Left lung (tissue), 1 donor: ENCODE measurements around a stretch of chr9.

- PRO-cap, result unidirectional peak, minus-strand start at chr9:115282081
Observed at GRCh38 chr9:115281861-115282346, 163.9 kb upstream of the TNC start.

DNA sequence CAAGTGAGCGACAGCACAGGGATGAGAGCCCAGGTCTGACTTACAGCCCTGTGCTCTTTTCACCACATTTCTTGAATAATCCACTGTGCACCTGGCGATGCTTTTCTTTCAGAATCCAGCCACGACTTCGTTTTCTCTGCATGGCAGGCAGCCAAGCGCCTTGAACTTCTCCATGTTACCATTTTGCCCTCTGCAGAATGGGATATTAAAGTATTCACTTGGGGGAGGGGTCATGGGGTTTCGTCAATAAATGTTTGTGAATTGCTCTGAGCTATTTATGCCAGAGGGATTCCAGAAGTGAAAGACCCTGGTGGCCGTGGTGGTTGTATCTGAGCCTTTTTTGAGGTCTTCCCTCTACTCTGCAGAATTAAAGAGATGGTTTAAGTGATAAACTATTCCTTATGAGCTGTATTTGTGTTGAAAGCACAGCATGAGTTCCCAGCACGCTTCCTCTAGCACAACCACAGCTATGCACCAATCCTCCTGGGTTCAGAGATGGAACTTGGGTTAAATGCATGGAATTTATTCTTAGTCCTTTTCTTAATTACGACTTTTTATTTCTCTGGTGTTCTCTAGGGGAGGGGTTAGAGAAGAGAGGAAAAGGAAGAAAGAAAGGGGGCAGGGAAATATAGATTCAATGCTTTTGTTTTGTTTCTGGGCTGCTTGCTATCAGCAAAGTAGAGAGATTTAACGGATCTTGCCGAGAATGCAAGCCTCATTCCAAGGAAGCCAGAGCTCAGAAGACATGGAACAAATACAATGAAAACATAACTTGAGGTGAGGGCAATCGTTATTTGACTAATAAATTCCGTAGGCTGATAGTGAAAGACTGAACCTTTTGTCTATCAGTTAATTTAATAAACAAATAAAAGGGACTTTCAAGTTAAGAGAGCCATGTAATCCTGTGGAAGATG is 478.3 kb upstream of the TNC start:
- PRO-cap, result no peak

GRCh38 chr9:115615837-115616264 is 497.9 kb upstream of the TNC start:
- PRO-cap, result no peak

- PRO-cap, result no peak
Observed at GRCh38 chr9:115743967-115744704, 409.5 kb upstream of the PAPPA start.

GRCh38 chr9:115944532-115945281 is 208.9 kb upstream of the PAPPA start:
- PRO-cap, result no peak

GRCh38 chr9:116153006-116153383 is 596 bp upstream of the PAPPA start:
- PRO-cap, result no peak

DNA sequence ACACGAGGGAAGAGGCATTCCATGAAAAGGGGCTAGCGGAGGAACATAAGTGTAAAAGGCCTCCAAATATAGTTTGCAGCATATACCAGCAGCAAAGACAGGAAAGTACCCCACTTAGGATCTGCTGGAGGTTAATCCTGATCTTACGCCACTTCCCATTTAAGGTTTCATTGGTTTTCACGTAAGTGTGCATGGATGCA is 59.7 kb upstream of the TLR4 start:
- PRO-cap, result no peak

- PRO-cap, result no peak
Observed at GRCh38 chr9:117720438-117721054, 16.3 kb downstream of the TLR4 start.

DNA sequence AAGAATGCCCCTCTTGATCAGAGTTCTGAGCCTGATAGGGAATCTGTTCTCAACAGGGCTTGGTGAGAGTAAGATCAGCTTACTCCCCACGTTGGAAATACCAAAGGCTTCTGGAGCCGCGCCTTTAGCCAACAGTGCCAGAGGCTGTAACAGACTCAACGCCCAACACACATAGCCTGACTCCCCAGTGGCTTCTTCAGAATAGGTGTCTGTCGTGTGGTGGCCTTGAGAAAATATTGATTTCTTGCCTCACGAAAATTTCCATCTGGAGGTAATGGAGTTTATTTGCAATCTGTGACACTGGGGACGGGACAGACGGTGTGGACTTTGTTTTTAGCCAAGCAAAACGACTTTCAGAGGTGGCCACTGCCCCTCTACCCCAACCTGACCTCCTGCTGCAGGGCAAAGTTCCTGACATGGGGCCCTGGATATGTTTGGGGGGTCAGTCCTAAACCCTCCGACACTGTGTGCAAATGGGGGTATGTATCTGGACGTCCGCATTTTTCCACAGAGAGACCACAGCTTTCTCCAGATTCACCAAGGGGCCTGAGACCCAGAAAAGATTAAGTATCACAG is 189.3 kb downstream of the CDK5RAP2 start:
- PRO-cap, result no peak

- PRO-cap, result no peak
Observed at GRCh38 chr9:120402718-120403867, 176.9 kb downstream of the CDK5RAP2 start.

- PRO-cap, result unidirectional peak, minus-strand start at chr9:120437080
Observed at GRCh38 chr9:120436909-120437219, 143.1 kb downstream of the CDK5RAP2 start.

DNA sequence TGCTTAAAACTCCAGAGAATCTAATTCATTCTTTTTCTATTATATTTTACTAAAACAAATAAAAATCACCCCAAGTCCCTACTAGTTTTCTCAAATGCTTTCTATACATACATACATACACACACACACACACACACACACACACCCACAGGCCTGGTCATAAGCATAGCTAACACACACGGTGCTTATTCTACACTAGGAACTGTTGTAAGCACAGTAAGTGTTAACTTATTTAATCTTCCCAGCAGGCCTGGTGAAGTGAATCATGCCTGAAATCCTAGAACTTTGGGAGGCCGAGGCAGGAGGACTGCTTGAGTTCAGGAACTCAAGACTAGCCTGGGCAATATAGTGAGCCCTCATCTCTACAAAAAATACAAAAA is 2.6 kb downstream of the MEGF9 start:
- PRO-cap, result no peak

DNA sequence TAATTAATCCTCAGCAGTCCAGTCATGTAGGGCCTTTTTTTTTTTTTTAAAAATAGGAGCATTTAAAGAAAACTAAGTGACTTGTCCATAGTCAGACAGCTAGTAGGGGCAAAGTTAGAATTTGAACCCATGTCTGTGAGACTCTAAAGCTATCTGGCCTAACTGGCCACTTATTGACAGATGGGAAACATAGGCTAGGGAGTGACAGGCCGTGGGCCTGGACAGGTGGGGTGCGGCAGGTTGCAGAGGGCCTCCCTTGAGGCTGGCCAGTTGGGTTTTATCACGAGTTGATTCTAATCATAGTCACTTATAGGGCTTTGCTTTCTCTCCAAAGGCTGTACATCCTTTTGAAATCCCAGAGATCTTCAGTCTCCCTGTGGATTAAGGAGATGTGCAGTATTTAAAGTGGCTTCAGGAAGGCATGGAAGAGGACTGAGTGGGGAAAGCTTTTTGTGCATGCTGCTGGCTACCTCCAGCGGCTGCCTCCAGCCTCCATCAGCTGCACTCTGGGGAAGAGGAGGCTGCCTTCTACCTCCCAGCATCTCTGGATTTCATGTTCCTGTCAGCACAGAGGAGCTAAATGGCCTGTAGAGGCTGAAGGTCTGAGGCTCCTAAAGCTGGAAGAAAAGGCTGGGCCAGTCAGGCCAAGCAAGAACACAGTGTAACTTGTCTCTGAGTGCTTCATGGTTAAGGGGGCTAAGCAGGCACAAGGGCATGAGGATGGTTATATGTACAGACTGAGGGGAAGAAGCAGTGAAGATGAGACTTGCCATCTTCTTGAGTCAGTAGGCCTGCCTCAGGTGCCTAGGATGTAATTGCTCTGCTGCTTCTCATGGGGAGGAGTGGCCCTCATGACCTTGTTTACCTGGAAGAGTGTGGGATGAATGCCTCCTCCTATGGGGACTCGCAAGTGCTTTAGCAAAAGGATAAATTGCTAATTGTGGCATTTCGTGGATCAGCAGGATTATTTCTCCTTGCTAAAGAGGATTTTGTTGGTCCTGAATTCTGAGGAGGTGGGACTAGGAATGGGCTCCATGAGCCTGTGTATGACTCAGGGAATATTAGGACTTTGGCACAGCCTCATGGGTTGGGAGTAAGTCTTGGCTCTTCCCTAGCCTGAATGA is 8.5 kb upstream of the PSMD5 start:
- PRO-cap, result no peak

- PRO-cap, result no peak
Observed at GRCh38 chr9:120875409-120875962, 1.5 kb downstream of the PHF19 start.

DNA sequence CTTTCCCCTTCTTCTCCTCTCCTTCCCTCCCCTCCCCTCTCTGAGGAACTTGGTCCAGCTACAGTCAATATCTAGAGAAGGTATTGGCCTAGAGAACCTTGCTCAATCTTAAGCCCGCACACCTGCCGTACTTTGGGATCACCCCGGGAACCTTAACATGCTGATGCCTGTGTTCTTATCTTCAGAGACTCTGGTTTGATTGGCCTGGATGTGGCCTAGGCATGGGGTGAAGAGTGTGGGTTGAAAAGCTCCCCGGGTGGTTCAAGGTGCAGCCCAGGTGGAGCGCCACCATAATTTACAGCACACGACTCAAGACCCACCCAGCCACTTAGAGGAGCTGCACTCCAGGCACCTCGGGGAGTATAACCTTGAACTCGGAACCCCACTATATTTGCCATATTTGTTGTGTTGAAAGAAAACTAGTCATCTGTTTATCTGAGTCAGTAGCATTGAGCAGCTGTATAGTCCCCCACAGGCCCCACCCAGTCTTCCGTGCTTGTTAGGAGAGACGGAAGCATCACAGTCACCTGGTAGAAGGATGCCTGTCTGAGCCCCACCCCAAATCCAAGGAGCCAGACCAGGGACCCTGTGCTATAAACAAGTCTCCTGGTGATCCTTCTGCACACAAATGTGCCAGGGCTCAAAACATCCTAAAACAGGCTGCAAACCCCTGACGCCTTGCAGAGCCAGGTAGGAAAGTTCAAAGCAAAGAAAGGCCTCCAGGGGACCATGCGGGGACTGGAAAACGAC is 14.5 kb upstream of the PHF19 start:
- PRO-cap, result no peak

GRCh38 chr9:120905026-120905719 is 21.4 kb downstream of the TRAF1 start:
- PRO-cap, result no peak

DNA sequence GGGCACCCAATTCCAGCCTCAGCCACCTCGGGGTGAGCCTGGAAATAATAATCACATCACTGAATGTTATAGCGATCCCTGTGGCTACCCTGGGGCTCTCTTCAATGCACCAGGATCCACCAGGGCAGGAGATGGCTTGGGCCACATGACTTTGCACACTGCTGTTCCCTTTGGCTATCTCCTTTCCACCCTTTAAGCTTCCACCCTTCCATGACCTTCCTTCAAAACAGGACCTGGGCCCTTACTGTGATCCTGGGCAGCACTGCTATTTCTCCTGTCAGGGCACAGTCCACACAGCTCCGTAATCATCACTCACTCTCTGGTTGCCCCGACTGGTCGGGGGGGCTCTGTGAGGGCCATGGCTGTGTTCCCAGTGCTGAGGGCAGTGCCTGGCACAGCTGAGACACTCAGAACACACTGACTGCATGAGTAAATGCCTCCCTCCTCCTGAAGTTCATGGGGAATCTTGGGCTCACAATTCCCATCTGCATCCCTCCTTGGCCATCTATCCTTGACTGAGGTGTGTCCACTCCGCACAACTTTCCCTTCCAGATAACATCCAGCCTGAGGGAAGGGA is 12.2 kb downstream of the TRAF1 start:
- PRO-cap, result no peak

DNA sequence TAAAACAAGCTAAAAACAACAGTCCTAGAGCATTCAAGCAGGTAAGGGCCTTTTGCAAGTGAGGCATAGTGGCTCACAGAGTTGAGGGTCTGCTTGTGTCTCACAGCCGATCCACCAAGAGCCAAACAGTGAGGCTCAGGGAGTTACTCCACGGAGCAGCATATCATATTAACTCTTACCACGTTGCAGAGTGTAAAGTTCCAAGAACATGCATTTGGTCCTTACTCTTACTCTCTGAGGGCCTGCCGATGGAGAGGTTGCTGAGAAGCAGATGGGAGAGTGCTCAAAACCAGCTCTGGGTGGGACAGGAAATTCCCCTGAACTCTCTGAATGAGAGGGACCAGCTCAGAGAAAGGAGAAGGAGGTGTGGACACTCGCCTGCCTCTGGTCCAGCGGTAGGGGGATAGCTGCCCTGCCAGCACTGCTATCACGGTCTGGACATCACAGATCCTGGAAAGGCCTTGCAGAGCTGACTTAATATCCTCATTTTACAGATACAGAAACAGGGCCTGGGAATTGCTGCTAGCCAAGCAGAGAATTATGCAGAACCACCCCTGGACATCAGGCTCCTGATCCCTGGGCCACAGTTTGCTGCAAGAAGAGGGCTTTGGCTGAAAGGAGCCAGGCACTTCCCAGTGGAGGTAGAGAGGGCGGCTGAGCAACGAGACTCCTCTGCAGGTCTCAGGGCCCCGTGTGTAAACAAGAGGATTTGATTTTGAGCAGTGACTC is 4.9 kb downstream of the TRAF1 start:
- PRO-cap, result no peak

- PRO-cap, result no peak
Observed at GRCh38 chr9:121213043-121213712, 11.5 kb upstream of the RAB14 start.

DNA sequence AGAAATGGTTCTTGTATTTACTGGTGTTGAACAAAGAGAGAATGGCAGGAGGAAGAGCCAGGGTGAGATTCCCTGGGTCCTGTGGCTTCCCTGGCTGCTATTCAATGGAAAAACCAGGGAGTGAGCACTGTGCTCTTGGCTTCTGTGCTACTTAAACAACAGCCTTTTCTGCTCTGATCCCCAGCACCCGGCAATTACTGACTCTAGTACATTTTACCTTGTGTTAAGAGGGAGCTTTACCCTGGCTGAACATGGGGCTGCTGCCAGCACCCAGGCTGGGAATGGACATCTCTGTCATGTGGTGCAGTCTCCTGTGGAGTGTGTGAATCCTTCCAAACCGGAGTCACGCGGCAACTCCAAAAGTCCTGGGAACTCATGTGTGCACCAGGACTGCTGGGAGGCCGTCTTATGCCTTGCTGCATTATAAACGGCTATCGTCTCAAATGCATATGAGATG is 1.1 kb upstream of the GSN start:
- PRO-cap, result no peak